HTERT-HM (cell line): ENCODE measurements around a stretch of chr3.

- RRBS, result no CpG with 5 or more reads among the region's 1 CpG
Measured at GRCh38 chr3:188042860-188043071, 111.2 kb upstream of the LPP start.

- RRBS, result no CpG with 5 or more reads among the region's 9 CpGs
Measured at GRCh38 chr3:188051724-188052064, 102.3 kb upstream of the LPP start.

- RRBS, result no CpG with 5 or more reads among the region's 3 CpGs
Measured at GRCh38 chr3:188152887-188152974, 1.2 kb upstream of the LPP start.

DNA sequence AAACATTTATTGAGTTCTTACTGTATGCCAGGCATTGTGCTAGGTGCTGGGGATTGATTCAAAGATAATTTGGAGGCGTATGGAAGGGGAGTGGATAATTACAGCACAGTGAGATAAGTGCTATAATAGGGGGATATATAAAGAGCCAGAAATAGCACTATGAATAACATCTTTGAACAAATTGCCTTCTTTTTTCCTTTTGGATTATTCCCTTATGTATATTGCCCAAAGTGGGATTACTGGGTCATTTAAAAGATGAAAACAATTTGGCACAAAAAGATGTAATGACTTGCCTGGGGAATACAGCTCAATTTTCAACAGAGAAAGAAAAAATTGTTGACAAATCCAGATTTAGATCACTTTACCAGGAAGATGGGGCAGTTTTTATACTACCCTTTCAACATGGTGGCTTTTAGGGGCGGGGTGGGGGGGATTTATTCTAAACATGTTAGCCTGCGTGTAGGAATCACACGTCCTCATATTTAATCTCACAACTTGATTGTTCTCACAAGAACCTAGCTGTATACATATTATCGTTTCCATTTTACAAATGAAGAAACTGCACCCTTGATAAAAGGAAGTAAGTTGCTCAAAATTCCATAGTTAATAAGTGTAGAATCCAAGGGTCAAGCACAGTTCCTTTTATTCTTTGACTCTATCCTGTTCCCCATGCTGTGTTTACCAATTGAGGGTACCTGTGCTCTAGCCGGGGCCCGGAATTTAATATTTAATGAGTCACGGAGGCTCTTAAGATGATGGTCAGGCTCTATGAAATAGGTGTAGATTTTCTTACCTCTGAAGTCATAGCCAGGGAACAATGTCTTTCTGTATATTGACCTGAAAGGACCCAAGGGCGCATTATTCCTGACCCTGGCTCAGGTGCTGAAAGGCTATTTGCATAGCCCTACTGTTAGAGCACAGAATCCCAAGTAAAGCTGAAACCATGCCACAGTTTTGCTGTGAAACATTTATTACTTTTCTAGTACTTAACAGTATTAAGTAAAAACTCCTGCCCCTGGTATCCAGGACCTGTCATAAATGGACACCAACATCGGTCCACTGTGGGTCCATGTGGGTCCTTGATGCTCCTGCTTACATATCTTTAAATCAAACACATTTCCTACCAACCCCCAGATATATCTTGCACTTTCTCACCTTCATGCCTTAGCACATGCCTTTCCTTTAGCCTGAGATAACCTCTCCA lies 65.1 kb downstream of the LPP start:
- RRBS, result no CpG with 5 or more reads among the region's 10 CpGs

GRCh38 chr3:188279854-188280495 lies 126.0 kb downstream of the LPP start:
- RRBS, result no CpG with 5 or more reads among the region's 9 CpGs

DNA sequence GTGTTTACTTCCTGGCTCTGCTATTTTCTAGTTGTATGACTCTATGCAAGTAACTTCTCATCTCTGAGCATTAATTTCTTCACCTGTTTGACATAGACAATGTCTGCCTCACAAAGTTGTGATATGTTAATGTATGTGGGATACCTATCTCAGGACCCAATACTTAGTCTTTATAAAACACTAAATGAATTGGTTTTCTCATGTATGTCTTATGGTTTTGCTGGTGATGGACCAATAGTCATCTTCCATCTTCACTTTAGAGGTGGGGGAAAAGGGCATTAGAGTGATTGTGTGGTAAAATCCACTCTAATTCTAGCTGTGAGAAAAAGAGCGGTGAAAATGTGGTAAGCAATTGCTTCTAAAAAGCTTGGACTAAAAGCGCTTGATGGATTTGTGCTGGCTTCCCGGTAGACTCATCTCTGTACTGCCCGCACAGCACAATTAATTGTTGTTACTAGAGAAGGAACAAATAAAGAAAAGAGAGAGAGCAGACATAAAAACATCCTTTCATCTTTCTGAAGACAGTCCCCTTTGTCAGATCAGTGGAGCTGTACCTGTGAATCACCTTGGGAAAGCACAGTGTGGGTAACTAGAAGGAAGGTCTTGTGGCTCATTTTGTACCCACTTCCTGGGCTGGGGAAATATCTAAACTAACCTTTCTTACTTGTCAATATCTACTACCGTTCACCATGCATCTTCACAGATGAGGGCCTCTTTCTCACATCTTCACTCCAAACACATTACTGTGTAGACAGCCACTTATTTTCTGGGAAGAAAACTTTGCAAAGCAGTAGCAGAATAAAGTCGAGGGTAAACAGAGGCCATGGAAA lies 169.0 kb downstream of the LPP start:
- RRBS, result no CpG with 5 or more reads among the region's 6 CpGs

- RRBS, result no CpG with 5 or more reads among the region's 15 CpGs
Measured at GRCh38 chr3:188325613-188326579, 171.9 kb downstream of the LPP start.

DNA sequence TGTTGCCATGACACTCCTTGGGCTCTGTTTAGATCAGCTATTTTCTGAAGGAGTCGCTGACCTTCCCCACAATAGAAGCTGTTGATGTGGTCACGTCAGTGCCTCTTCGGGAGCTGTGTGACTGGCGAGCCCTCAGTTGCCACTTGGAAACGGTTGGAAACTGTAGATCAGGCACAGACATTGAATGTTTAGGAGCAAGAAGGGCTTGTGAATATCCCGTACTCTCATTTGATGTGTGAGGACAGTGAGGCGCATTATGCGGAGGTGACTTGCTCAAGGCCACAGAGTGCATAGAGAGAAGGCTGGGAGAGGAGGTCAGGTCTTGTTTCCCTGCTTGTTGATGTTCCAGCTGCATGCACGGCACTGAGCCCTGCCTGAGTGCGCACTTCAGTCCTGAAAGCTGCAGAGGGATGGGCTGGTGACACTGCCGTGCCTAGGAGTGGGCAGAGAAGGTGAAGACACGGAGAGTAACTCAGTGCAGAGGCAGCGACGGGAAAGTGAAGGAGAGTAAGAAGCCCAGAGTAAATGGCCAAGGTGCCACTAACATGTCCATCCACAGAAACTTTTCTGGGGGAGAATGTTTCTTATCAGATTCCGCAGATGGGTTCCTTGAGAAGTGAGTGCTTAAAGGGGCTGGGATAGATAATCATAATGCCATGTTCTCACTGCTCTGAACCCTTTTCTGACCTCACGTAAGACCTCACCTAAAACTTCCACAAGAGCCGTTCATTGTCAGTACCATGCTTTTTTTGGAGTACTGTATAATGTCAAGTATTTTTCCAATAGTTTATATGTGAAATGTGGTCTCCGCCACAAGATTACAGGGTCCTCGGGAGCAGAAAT lies 198.6 kb downstream of the LPP start:
- RRBS, result no CpG with 5 or more reads among the region's 19 CpGs

DNA sequence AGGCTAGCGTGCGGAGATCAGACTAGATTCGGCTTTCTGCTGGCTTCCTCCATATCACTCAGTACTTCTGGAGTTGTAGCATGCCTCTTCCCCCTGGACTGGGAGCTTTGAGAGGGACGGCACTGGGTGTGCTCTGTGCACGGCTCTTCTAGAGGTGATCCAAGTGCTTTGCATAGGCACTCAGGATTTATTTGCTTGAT lies 237.1 kb downstream of the LPP start:
- RRBS, result no CpG with 5 or more reads among the region's 5 CpGs

- RRBS, result no CpG with 5 or more reads among the region's 5 CpGs
Measured at GRCh38 chr3:188581685-188582039, 427.7 kb downstream of the LPP start.

- RRBS, result no CpG with 5 or more reads among the region's 4 CpGs
Measured at GRCh38 chr3:188597570-188598195, 443.7 kb downstream of the LPP start.

DNA sequence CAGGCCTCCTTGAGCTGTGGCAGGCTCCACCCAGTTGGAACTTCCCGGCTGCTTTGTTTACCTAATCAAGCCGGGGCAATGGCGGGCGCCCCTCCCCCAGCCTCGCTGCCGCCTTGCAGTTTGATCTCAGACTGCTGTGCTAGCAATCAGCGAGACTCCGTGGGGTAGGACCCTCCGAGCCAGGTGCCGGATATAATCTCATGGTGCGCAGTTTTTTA lies 149.1 kb upstream of the TPRG1 start:
- RRBS, result no CpG with 5 or more reads among the region's 11 CpGs

GRCh38 chr3:189270135-189270862 lies 98.5 kb downstream of the TPRG1 start:
- RRBS, result no CpG with 5 or more reads among the region's 6 CpGs

DNA sequence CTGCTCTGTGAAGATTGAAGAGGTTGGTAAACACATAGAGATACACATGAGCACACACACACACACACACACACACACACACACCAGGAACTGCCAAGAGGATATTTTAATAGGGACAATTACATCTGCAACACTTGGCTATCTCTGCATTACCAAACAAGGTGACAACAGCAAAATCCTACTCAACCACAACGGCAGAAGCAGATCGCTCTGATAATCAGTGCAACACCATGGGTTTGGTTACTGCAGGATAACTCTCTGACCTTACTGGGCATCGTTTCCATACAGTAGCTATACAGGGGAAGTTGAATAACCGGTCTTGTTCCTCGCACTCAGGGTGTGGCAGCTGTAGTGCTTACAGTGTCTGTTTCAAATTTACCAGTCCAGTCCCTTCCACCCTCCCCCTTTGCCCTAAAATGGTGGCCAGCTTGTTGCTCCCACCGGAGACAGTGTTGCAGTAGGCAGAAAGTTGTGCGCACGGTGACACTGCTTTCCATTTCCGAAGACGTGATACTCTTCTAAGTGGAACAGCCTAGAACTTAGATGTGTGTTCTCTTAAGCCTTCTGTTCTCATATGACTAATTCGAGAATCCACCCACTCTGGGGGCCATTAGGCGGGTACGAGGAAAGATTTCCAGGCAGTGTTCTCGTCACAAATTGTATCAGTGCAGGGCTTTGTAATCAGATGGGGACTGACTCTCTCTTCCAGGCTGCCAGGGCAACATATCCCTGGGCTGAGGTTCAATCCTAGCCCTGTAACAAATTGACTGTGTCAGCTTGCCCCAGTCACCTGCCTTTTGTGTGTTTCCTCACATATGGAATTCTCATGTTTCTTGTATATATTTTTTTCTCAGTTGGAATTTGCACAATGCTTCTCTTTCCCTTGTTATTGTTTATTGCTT lies 176.1 kb downstream of the P3H2 start:
- RRBS, result no CpG with 5 or more reads among the region's 14 CpGs

- RRBS, result no CpG with 5 or more reads among the region's 8 CpGs
Measured at GRCh38 chr3:190058304-190059393, 62.0 kb downstream of the P3H2 start.

DNA sequence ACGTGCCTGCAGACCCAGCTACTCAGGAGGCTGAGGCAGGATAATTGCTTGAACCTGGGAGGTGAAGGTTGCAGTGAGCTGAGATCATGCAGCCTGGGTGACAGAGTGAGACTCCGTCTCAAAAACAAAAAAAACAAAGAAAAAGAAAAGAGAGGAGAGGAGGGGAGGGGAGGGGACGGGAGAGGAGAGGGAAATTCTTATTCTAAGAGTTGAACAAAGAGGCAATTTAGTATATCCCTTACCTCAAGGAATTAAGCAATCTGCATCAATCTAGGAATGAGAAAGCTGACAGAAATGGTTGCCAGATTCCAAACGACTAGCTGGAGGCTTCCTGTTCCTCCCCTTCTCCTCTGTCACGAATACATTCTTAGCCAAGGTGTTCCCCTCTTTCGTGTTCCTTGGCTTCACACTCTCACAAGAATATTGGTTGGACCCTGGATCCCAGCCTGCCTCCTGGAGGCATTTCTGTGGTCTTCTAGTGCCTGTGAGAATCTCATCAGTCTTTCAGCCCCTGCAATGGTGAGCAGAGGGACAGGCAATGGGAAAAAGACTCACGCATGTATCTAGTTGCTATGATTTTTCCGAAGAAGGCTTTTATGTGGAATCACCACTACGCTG lies 1.4 kb upstream of the P3H2 start:
- RRBS, result no CpG with 5 or more reads among the region's 9 CpGs

DNA sequence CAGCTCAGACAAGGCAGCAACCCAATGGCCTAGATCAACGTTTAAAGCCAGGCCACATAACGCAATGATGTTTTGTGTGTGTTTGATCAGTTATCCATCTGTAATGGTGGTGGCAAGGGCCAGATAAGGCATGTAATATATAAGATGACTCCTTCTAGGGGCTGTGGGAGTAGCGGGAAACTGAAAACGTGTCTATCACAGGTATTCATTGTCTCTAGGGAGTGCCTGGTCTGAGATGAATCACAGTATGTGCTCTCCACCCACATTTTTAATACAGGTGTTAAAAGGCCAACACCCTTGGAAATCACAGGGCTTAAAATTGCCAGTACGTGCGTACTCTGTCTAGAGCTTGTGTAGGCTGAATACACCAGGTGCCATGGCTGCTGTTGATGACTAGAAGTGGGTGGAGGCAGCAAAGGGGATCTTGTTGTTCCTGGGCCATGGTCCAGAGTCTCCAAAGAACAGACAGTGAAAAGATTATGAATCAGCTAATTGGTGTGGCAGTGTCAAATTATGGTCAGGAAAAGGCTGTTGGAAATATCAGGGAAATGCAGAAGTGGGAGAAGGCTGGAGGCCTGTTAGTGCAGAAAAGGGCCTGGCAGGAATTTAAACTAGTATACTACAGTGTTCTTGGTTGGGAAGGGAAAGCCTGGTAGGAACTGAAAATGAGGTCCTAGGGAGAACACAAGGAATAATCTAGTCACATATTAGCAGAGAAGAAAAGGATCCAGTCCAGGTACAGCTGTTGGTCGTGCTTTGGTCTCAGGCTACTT lies 35.1 kb upstream of the P3H2 start:
- RRBS, result no CpG with 5 or more reads among the region's 7 CpGs

DNA sequence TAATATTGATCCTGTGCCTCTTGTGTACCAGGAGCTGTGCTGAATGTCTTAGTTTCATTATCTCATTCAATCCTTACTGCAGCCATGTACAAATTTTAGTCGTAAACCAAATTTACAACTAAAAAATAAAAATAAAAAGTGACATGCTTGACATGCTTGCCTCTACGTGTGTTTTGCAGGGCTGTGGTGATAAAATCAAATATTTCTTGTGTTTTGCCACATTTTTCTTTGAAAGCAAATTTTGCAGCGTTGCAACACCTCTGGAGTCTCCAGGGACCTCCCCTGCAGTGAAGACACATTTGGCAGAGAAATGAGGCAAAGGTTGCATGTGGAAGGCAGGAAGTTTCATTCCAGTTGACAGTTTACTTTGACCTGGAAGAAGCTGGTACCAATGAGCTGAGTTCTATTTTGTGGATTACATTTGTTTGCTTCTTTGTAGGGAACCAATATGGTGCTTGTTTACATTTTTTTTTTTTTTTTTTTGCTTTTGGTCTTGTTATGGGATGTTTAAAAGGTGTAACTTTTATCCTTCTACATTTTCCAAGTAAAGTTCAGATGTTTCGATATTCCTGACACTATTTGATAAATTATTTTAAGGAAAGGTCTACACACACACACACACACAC lies 13.4 kb downstream of the IL1RAP start:
- RRBS, result no CpG with 5 or more reads among the region's 4 CpGs

- RRBS, result no CpG with 5 or more reads among the region's 5 CpGs
Measured at GRCh38 chr3:190728733-190729179, 133.7 kb downstream of the GMNC start.

GRCh38 chr3:191316334-191316678 lies 12.9 kb upstream of the CCDC50 start:
- RRBS, result no CpG with 5 or more reads among the region's 10 CpGs